Measurements from ENCODE around the genes PDZK1, HJV, PRKAB2 and GJA8.

DNA sequence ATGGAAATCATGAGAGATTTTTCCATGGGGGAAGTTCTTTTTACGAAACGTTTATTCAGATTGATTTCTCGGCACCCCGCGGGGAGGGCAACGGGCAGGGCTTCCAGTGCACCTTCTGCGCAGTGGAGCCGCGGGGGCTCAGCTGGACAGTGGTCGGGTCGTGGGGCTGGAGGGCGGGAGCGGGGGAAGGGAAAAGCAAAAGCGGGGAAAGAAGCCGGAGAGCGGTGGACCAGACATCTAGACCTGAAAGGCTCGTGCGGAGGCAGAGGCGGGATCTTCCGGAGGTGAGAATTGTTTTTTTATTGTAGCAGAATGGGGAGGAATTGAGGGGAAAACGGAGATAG lies 50.6 kb upstream of the NBPF20 start:
- RRBS: no CpG with 5 or more reads among the region's 21 CpGs

DNA sequence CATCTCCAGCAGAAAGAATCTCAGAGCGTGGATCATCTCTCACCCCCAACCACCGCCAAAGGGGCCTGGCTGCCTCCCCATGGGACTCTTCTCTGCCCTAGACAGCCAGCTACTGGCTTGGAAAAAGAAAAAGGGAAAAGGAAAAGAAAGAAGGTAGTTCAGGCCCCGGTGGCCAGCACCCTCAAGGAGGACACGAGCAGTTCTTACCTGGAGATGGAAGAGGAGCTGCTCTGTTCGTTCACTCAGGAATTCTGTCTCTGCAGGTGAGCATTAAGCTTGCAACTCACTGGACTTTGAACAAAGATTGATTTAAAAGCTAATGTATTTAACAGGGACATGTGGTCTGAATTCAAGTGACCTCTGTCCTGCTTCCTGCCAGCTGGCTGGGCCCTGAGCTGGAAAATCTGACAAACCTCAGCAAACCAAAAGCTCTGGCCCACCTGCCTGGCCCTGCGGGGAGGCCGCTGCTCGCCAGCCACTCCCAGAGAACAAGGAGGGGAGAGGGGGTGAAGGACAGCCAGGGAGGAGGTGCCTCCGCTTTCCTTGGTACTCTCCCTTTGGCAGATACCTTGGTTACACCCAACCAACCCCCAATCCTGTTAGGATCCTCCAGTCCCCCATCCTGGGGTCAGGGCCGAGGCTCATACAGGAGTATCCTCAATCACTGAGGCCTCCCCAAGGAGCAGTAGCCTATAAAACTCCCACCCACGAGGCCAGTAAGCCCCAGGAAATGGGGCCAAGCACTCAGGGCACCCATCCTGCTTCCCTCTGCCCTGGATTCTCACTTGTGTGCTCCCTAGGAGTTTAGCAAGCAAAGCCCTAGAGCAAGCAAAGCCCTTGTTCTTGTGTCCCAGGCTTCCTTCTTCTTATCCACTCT lies at the start of gene PDZK1:
Gene PDZK1, minus strand, starts transcription at position 259 of the 877 bp plus-strand sequence.
- RRBS: no CpG with 5 or more reads among the region's 11 CpGs

DNA sequence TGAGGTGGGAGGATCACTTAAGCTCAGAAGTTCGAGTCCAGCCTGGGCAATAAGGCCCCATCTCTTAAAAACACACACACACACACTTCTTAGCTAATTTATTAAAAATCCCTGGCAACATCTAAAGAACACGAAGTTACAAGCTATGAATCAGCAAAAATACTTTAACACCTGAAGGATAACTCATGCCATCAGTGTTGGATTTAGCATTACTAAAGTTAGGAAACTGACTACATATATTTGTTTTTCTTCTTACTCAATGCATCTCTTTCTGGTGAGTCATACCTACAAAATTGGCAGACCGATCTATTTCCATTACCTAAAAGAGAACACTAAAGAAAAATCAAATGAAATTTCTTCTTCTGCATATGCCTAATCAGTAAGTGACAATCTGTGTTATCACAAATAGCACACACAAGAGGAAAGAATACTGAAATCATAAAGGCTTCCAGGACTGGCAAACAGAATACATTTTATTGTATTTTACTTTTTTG lies 41.5 kb downstream of the RNF115 start:
- RRBS: no CpG with 5 or more reads among the region's 3 CpGs

DNA sequence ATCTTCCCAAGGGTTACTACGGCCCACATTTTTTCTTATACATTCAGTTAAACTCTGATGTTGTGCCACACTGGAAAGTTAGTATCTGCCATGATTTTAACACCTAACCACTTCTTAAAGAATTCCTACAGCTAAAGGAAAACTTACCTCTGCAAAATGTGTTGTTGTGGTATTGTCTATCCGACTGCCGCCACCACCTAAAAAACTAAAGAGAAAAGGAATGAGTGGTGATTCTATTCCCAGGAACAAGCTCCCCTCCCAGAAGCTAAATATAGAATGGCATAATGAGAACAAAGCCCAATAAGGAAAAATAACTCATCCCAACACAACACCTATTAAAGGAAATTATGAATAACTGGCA lies 39.5 kb downstream of the RNF115 start:
- RRBS: no CpG with 5 or more reads among the region's 3 CpGs

- RRBS: no CpG with 5 or more reads among the region's 2 CpGs
Observed at GRCh38 chr1:145956827-145957272, 967 bp downstream of the LIX1L start.

DNA sequence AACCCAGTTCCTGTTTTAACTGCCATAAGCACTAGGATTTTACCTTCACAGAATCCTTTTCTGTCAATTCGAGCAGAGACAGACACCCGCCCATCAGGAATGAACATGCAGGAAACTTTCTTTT lies 1.6 kb downstream of the TXNIP start:
- RRBS: no CpG with 5 or more reads among the region's 2 CpGs

- RRBS: no CpG with 5 or more reads among the region's 43 CpGs
Observed at GRCh38 chr1:146019272-146020169, 2.0 kb downstream of the HJV start.

- RRBS: no CpG with 5 or more reads among the region's 4 CpGs
Observed at GRCh38 chr1:146021576-146022228, at the start of gene HJV. Gene HJV, minus strand, starts transcription at chr1:146021735.

DNA sequence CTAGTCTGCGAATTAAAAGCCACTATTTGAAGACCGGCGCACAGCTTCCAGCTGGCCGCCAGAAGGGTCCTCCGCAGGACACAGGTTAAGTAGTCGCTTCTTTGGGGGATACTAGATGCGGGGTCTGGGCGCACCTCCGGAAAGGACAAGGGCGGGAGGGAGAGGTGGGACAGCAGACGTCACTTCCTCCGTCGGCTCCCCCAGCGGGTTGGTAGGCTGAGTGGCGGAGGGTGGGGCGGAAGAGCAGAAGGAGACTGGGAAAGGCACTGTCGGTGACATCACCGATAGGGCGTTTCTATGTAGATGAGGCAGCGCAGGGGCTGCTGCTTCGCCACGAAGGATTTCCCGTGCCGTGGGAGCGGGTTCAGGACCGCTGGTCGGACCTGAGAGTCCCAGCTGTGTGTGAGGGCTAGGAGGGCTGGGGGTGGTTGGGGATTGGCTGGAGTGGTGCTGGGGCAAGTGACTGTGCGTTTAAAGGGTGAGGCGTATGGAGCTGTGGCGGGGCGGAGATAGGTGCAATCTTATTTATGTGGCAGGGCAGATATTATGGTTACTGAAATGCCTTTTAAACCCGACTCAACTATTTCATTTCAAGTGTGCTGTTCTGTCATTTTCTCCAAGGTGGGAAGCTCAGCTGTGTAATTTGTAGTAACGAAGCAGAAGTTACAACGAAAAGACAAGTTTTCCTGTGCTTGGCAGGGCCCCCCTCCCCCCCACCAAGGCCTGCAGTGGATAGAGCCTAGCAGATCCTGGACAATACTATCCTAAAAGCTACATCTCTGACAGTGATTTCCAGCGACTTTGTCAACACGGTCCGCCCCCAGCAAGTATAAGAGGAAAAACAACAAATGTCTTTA lies 42.6 kb upstream of the PPIAL4H start:
- RRBS: no CpG with 5 or more reads among the region's 37 CpGs

- RRBS: no CpG with 5 or more reads among the region's 10 CpGs
Observed at GRCh38 chr1:146387796-146388258, 43.3 kb upstream of the PPIAL4H start.

GRCh38 chr1:147172032-147172673 lies at the start of gene PRKAB2:
Gene PRKAB2, minus strand, starts transcription at chr1:147172470.
- RRBS: 2% methylated on average over 33 of the region's 63 CpGs

GRCh38 chr1:147181393-147182065 lies 9.3 kb upstream of the PRKAB2 start:
- RRBS: no CpG with 5 or more reads among the region's 4 CpGs

- RRBS: no CpG with 5 or more reads among the region's 5 CpGs
Observed at GRCh38 chr1:147200981-147201700, 24.0 kb downstream of the FMO5 start.

- RRBS: no CpG with 5 or more reads among the region's 3 CpGs
Observed at GRCh38 chr1:147479869-147480115, 61.5 kb upstream of the BCL9 start.

DNA sequence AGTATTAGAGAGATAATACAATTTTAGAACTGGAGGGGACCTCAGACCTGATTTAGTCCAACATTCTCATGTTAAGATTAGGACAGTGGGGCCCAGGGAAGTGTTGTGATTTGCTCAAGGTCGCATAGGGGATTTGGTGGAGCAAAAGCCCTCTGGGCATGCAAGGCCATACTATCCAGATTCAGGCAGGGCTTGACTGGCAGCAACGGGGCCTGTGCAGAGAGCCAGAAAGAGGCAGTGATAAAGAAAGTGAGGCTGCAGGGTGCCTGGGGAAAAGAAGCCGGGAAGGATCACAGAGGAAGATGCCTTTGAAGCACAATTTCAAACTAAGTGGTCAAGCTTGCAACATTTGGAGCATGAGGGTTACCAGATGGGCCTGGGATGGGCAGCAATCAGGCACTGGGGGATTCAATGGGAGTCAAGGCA lies 31.3 kb upstream of the BCL9 start:
- RRBS: no CpG with 5 or more reads among the region's 3 CpGs

- RRBS: no CpG with 5 or more reads among the region's 5 CpGs
Observed at GRCh38 chr1:147515312-147515963, 25.9 kb upstream of the BCL9 start.

DNA sequence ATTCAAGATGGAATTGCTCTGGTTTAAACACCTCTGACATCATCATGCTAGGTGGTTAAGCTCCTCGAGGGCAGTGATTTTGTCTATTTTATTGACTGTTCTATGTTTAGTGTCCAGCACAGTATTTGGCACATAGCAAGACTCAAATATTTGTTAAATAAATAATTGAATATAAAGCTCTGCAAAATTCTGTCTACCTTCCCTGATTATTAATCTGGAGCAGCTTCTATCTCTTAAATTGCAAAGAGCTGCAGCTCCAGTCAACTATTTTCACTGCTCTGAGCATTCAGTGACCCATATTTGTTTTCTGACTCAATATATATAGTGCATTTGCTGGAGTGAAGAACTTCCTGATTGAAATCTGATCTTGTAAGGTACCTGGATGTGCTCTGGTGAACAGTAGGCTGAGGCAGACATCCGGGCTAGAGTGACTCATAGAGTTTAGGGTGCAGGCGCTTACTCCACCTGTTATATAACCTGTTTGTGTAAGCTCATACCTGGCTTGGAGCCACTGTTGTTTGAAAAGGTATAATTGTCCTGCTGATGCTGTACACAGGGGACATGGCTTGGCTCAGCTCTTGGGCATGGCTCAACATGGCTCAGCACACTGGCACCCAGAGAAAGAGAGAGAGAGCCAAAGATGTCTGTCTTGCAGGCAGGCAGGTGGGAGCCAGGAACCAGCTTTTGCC lies 43.5 kb downstream of the GJA5 start:
- RRBS: no CpG with 5 or more reads among the region's 3 CpGs

GRCh38 chr1:147902729-147903072 lies at the start of gene GJA8:
Gene GJA8, plus strand, starts transcription at chr1:147902795.
- RRBS: no CpG with 5 or more reads among the region's 4 CpGs

DNA sequence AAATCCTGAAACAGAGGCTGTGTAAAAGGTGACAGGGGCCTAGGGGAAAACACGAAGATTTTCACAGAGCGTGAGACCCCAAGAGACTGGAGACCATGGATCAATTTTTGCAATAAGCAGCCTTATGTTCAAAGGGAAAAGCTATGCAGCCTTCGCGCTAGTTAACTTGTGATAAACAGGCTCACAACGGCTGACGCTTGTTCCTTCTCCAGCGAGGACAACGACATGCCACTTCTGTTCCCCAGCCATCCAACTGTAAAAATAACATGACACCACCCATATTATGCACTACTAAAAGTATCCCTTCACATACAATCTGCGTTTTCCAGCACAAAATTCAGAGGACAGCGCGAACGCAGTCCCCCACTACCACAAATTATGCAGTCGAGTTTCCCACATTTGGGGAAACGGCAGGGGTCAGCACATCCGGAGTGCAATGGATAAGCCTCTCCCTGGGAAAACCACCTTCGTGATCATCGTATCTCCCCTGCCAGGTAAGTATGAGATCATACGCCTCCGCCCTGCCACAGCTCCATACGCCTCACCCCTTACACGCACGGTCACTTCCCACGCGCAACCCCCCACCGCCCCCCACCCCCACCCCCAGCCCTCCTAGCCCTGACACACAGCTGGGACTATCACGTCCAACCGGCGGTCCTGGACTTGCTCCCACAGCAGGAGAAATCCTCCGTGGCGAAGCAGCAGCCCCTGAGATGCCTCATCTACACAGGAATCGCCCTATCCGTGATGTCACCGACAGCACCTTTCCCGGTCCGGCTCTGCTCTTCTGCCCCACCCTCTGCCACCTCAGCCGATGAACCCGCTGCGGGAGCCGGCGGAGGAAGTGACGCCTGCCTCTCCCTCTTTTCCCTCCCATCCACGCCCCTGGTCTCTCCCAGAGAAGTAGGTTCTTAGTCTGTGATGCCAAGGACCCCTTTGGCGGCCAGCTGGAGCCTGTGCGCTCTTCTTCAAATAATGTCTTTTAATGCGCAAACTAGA lies 120.8 kb downstream of the PPIAL4G start:
- RRBS: no CpG with 5 or more reads among the region's 45 CpGs